Bronchus fibroblast of lung (primary cell): ENCODE results near the genes PNLIPRP3 and SHTN1.

- RAMPAGE, long total RNA, result no peak
Observed at GRCh38 chr10:116274378-116274762, 1.4 kb upstream of the GFRA1 start.

DNA sequence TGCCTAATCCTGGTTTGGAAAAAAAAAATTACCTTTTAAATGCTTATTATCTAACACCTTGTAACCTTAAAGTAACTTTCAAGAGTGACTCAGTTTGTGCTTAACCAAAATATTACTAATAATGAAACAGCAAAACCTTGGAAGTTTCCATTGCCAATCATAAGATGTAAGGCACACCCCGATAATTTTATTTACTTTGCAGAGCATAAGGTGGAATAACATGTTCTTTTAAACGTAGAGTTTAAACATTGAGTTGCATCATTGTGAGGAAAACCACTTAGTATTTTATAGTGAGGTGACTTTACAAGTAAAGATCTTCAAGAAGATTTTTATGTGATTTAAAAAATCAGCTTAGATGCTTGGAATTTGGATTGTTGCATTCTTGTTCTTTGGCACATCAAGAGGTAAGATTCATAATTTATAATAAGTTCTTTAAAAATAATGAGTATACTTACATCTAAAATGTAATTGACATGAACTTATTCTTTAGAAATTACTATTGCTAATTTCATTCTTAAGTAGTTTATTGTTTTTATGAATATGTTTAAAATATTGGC, at the start of gene PNLIPRP3:
Gene PNLIPRP3, plus strand, starts transcription at position 190 of the 557 bp plus-strand sequence.
- RAMPAGE, long total RNA, result no peak

GRCh38 chr10:116947057-116947497, 57.9 kb downstream of the SHTN1 start:
- RAMPAGE, long total RNA, result no peak

- RAMPAGE, long total RNA, result no peak
Observed at GRCh38 chr10:117004969-117005513, at the start of gene SHTN1. TSS of gene SHTN1 (minus strand) at chr10:117005187.

- RAMPAGE, long total RNA, result no peak
Observed at GRCh38 chr10:117287151-117288250, 46.6 kb downstream of the SLC18A2 start.

DNA sequence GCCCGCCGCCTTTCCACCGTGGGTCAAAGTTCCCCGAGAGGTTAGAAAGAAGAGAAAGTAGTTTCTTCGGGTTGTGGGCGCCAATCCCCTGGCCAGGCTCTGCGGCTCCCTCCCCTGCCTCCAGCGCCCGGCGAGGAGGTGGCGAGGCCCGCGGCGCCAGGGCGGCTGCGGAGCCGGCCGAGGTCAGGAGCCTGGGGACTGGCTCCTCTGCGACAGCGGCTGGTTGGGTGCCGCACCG, 2.6 kb downstream of the EMX2 start:
- RAMPAGE, long total RNA, result no peak

DNA sequence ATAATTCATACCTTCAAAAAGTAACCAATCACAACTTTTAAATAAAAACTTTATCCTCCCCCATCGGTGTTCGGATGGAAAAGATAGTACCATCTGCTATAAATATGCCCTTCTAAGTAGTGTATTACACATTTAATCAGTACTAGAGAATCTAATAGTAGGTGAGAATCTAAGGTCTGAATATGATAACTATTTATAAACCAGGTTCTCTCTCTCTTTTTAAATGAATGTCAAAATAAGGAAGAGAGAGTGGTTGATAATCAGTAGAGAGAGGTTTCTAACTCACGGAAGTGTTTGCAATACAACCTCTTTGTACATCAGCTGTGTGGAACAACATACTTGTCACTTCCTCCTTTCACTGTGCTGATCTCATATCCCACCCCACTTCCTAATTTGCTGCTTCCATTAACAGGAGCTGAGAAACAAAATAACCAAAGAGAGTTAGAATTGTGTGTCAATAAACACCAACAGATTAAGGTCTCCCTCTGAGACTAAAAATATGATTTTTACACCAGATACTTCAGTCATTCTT, 25.2 kb downstream of the CACUL1 start:
- RAMPAGE, long total RNA, result no peak

DNA sequence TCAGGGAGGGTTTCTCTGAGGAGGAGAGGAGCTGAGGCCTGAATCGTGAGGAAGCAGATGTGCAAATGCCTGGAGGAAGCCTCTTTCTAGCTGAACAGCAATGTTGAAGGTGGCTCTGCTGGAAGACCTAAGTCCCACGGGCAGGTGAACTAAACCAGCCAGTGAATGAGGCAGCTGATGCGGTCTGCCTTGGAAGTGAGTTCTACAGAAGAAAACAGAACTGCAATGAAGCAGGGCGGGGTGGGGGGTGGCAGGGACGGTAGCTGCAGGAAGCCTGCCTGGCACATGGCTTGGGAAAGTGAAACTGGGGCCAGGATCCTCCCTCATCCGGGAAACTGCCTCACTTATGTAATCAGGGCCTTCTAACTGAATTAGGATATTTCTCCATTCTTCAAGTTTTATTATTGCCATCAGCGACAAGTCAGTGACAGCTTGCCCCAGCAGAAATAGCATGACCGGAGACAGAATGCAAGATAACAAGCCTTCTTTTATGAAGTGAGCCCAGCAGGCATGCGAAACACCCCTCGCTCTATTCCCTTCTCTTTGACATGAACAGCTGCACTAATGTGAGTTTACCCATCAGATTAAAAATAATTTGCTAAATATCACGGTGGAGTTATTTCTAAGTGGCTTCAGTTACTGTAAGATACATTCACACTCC, 77.4 kb upstream of the CACUL1 start:
- RAMPAGE, long total RNA, result no peak

- RAMPAGE, long total RNA, result no peak
Observed at GRCh38 chr10:119025664-119026118, 3.8 kb upstream of the NANOS1 start.

DNA sequence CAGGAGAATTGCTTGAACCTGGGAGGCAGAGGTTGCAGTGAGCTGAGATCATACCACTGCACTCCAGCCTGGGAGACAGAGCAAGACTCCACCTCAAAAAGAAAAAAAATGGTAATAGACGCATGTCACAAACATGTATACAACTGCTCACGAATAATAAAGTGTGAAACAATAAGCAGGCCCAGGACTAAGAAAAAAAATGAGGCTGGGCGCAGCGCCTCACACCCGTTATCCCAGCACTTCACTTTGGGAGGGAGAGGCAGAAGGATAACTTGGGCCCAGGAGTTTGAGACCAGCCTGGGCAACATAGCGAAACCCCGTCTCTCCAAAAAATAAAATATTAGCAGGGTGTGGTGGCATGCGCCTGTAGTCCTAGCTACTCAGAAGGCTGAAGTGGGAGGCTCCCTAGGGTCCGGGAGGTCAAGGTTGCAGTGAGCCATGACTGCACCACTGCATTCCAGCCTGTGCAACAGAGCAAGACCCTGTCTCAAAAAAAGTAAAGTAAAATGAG, 11.6 kb downstream of the NANOS1 start:
- RAMPAGE, long total RNA, result no peak

DNA sequence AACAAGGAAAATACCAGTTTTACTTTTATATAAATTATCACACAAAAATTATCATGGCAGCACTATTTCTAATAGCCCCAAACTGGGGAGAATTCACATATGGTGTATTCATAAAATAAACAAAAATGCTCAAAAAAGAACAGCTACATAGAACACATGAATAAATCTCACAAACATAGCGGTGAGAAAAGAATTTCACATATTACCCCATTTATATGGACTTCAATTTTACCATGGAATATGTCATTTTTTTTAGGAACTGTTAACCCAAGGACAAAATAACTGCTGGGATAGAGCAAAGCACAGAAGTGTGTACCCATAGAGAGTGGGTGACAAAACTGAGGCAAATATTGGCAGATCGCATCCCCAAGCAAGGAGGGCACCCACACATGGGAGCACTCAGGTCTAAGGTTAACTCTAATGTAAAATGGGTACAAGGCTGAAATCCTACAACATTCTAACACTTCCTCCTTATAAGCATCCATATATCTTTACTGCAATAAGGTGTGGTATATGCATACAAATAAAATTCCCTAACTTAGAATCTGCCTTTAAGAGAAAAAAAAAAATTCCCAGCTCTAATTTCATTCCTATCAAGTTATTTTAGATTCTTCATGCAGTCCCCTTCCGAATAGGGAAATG, 18.8 kb downstream of the EIF3A start:
- RAMPAGE, long total RNA, result no peak

- RAMPAGE, long total RNA, result no peak
Observed at GRCh38 chr10:119177200-119177406, 1.5 kb downstream of the PRDX3 start.

GRCh38 chr10:119341007-119341945, 133.9 kb downstream of the GRK5 start:
- RAMPAGE, long total RNA, result no peak

DNA sequence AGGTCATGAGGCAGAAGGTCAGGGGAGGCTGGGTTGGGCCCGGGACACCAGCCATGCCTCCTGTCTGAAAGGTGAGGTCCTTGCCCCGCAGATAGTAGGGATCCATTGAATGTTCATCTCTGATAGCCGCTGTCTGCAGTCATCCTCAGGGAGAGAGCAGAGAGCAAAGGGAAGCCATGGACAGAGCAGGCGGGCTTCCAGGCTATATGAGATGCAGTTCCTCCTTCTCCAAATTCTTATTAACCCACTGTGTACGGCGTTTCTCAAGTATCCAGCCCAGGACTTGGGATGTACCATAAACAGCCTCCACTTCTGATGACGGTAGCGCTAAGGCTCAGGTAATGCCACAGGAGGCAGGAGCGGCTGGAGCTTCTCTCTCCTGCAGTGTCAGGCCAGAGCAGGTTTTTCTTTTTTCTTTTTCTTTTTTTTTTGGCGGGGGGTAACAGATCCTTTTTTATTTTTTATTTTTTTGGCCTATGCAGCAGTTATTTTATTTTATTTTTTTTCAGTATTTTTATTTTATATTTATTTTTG, 136.4 kb downstream of the GRK5 start:
- RAMPAGE, long total RNA, result no peak

DNA sequence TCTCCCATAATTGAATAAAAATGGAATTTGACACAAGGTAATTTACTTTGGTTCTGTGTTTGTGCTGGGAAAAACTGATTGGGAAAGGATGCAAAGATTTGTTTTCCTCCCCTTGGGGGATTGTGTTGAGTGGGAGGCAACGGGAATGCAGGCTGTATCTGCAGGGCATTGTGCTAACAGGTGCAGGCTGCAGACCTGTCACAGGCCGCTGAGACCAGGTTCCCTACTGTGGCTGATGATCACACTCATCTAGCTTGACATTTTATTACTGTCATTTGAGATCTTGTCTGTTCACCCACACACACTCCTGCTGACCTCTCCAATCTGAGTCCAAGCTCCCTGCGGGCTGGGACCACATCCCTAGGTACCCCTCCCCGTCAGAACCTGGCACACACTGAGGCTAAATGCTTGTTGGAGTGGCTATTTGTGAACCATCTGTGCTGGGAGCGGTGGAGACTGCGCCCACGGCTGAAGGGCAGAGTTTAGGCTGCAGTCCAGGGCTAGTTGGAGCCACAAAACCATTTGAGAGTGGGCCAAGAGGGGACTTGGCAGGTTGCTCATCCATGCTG, 164.6 kb downstream of the RGS10 start:
- RAMPAGE, long total RNA, result no peak

DNA sequence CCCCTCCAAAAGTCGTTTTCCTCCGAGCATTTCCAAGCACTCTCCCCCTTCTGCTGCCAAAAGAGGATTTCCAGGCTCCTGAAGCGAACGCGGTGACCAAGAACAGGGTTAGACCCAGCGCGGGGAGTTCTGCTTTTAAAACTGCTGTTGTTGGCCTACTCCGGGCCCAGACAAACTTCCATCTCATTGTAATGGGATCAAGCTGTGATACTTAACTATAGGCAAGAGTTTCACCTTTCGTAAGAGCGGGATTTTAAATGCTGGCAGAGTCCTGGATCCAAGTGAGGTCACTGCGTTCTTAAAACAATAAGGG, 1.5 kb upstream of the RGS10 start:
- RAMPAGE, long total RNA, result no peak

DNA sequence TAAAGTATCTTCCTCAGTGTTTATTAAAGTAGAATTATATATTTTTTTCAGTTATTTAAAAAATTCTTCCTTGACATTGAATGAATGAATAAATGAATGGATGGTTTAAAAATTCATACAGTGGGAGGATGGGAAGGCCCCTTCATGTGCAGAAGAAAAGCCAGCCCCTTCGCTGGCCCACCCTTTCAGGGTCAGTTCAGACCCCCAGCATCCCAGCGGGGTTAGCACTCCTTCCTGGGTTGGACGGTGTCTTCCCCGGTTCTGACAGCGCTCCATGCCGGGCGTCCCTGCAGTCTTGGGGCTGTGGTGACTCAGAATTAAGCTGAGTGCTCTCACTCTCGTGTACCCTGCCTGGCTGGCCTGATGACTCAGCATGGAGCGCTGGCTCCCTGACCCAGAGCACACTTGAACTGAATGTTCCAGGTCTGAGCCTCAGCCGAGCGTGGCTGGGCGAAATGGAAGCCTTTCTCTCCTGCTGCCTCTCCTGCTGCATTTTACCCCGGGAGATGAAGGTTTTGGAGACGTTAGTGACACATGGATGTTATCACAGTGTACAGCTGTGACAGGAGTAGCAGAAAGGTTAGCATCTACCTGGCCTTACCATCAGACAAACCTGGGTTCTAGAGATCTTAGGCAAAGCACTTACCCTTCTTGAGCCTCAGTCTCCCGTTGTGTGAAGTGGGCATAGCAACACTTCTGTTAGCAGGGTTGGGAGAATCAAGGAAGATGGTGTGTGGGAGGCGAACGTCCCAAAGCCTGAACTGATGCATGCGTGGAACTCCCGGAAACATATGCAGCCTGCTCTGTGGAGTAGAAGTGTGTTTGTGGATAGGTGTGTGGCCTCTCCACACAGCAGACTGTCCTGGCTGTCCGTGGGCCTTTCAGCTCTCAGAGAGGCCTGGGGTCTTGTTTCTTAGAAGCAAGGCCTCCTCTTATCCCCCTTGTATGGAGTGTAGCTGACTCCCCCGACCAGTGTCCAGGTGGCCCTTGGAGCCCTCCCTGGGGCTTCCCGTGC, 7.2 kb downstream of the BAG3 start:
- RAMPAGE, long total RNA, result no peak

- RAMPAGE, long total RNA, result no peak
Observed at GRCh38 chr10:119724343-119725461, 1.1 kb upstream of the INPP5F start.

DNA sequence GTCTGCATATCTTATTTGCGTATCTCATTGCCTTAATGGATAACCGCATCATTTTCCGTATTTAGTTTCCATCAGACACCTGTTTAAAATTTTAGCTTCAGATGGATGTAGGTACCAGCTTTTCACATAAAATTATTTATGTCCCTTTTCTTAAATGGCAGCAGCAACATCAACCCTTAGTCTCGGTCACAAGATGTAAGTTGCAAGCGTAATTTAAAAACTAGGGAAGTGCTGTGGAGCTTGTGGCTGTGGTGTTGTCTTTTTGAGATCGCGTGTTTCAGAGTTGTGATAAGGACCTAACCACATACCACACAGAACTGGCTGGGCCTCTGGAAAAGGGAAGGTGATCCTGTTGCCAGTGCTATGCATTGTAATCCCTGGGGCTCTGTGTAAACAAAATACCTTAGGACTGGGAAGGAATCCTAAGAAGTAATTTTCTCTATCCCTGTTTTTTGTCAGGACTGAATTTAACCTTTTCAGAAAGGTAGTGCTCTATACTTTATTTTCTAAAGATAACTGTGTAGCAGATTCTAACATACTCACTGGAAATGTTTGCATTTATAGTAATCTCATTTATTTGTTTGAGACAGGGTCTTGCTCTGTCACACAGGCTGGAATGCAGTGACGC, 60.2 kb downstream of the INPP5F start:
- RAMPAGE, long total RNA, result no peak

- RAMPAGE, long total RNA, result no peak
Observed at GRCh38 chr10:119826368-119827443, 45.9 kb downstream of the MCMBP start.